ENCODE results near the genes RIPPLY1, RBM41 and FRMPD3.

GRCh38 chrX:104110197-104111023 is 1.9 kb upstream of the ZCCHC18 start:
- PRO-cap = no peak

DNA sequence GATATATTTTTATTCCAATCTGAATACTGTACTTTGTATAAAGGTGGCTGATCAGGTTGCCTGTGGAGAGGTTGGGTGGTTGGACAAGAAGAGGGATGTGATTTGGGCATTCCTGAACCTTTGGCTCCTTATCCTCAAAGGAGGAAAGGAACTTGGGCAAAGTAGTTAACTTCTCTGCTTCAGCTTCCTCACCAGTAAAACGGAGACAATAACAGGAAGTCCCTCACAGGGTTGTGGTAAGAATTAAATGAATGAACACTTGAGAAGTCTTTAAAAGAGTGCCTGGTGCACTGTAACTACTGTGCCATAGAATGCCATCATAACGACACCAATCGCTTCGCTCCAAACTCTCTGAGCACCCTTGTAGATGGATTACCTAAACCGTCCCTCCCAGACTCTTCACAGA is 10.5 kb downstream of the ZCCHC18 start:
- PRO-cap = no peak

- PRO-cap = no peak
Observed at GRCh38 chrX:104135565-104136207, 21.1 kb downstream of the SLC25A53 start.

GRCh38 chrX:104190524-104191674 is 24.6 kb downstream of the FAM199X start:
- PRO-cap = no peak

GRCh38 chrX:104684156-104684595 is 118.2 kb downstream of the IL1RAPL2 start:
- PRO-cap = no peak

DNA sequence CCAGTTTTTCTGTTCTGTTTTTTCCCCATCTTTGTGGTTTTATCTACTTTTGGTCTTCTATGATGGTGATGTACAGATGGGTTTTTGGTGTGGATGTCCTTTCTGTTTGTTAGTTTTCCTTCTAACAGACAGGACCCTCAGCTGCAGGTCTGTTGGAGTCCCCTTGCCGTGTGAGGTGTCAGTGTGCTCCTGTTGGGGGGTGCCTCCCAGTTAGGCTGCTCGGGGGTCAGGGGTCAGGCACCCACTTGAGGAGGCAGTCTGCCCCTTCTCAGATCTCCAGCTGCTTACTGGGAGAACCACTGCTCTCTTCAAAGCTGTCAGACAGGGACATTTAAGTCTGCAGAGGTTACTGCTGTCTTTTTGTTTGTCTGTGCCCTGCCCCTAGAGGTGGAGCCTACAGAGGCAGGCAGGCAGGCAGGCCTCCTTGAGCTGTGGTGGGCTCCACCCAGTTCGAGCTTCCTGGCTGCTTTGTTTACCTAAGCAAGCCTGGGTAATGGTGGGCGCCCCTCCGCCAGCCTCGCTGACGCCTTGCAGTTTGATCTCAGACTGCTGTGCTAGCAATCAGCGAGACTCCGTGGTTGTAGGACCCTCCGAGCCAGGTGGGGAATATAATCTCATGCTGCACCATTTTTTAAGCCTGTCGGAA is 310.9 kb downstream of the TEX13A start:
- PRO-cap = no peak

DNA sequence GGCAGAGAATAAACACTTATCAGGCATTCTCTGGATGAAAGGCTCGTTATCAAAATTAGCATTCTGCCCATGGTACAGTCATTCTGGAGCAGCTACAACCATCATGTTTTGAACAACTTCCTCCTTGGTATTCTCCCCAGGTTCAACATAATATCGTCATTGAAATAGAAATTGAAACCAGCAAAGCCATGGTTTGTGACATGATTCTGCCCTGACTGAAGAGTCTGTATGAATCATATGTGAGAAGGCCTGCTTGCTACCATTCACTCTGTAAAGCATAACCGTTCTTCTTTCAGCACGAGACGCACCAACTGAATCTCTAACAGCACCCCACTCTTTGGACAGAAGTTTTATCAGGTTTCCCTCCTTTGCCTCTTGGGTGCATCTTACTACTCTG is 127.5 kb upstream of the RADX start:
- PRO-cap = no peak

DNA sequence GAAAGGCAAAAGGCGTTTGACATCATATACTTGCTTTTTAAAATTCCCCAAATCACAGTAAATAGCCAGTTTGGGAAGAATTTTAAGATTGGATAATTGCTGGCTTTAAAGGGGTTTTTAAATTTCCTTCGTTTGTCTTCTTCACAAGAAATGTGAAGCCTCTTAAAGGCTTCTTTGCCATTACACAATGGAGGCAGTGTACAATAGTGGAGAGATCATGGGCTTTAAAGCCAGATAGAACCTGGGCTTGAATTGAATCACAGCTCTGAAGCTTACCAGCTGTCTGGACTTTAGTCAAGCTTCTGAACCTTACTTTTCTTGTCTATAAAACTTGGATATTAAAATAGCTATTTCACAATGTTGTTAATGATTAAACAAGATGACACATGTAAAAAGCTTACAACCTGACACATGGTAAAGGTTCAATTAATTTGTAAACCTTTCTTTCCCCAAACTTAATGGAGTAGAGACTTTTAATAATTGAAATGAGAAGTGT is 21.9 kb upstream of the TBC1D8B start:
- PRO-cap = no peak

DNA sequence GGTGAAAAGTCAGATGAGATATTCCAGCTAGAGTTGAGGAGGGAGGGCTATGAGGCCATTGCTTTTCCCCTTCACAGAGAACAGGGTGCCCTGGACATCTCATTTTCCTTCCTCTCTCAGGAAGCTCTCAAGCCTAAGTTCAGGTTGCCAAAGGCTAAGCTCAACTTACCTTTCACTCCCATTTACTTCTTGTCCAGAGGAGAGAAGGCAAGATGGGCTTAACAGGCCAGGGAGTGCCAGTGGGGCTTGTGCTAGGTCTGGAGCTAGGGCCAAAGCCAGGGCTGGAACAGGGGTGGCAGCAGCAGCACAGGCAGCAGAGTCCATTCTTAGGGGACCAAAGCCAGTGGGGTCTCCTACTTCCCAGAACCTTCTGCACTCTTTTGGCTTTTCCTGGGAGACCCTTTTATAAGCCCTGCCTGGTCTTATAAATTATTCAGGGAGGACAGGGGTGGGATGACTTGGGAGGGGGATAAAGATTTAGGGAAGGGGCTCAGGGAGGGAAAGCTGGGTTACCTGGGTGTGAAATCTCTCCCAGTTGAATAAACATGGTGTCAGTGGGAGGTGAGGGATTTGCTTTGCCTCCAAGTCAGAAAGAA is at the start of gene RIPPLY1:
RIPPLY1 (minus strand) TSS at position 378 of the 596 bp plus-strand sequence.
- PRO-cap = no peak

- PRO-cap = no peak
Observed at GRCh38 chrX:106998968-106999925, 765 bp downstream of the MORC4 start.

- PRO-cap = bidirectional peak, plus-strand start at chrX:107118686, minus-strand start at chrX:107118585; bidirectional peak, plus-strand start at chrX:107118913, minus-strand start at chrX:107118800
Observed at GRCh38 chrX:107117933-107119151, at the start of gene RBM41. TSS of gene RBM41 (minus strand) at chrX:107118822.

GRCh38 chrX:107448698-107449730 is at the start of gene FRMPD3:
TSS of gene FRMPD3 (plus strand) at chrX:107449652.
- PRO-cap = no peak

DNA sequence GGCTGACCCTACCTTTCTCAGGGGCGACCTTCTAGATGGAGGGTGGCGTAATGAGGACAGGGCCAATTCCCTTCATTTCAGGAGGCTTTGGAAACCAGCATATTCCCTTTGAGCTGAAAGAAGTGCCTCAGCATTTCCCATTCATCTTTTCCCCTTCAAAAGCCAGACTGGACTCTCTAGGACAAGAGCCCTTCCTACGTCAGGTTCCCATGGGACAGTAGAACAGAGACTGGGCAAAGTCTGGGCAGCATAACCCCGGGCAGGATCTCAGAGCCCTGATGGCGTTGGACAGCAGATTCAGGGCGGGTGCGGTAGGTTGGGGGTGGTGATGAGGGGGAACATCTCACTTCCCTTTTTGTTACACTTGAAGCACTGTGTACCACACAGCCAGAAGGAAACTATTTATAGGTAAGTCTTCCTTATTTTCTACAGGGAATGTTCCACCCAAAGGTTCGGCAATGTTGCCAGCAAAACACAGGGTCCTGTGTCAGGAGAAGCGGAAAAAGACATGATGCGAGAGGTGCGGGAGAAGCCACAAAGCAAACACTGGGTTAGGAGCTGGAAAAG is 54.3 kb downstream of the TSC22D3 start:
- PRO-cap = no peak

DNA sequence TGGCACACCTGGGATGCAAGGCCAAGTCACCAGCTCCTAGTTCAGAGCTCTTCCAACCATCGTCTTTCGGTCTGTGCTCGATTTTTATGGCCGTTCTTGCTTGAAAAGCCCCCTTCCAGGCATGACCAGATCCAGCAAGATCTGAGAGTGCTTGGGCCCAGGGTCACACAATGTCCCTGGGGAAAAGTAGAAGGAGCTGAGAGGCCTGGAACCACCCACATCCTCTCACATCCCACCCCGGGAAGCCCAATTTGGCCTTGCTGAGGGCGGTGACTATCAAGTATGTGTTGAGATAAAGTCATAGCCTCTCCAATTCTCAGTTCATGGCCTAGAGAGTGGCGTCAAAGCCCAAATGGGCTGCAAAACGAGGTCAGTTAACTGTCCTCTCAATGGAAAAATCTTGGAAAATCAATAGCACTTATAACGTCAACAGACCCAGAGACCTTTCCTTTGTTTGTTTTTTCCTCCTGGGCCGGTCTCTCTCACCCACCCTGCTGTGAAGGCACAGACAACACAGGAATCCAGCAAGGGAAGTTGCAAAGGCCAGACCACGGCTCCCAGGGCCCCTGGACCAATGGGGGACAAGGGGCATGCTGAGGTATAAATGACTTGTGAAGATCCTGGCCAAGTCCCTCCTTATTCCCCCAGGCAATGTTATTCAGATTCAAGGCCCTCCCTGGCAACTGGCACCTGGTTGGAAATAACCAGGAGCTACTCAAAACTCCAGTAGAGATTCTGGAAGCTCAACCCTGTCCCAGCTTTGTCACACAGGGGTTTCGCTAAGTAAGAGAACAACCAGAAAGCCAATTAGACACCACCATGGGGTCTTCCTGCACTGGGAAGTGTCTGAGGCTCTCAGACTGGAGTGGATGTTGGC is 38.7 kb downstream of the TSC22D3 start:
- PRO-cap = no peak

GRCh38 chrX:108090434-108090764 is 943 bp downstream of the PSMD10 start:
- PRO-cap = bidirectional peak, plus-strand start at chrX:108090694, minus-strand start at chrX:108090640

DNA sequence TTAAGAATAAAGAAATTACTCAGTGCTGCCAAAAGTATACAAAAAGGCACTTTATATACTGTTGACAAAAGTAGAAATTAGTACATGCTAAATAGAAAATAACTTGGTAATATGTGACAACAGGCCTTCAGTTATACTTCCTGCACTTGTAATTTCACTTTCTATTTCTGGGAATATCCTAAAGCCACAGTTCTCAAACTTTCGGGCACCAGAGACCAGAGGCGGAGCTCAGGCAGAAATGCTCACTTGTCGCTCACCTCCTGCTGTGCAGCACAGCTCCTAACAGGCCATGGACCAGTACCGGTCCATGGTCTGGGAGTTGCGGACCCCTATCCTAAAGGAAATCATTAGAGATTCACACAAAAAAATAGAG is 25.8 kb downstream of the ACSL4 start:
- PRO-cap = no peak

DNA sequence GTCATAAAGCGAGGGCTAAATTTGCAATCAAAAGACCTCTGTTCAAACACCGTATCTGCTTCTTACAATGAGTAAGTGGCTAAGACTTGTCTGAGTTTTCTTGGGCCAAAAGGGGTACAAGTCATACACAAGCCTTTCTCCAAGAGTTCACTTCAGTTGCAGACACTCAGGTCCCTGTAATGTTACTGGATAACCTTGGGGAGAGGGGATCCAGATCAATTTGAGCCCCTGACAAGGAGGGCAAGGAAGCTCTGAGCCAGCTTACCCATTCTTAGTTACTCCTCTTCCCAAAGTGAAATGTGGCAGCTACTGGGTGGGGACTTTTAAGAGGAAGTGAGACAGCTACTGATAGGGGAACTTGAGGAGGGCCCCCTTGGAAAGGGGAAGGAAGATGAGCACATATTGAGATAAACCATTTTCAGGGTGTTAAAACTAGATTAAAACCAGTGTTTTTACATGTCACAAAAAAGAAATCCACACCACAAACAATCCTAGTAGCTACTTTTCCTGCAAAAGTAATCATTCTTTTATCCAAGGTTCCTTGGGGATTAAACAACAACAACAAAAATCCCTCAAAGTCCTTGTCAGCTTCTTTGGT is 113.8 kb upstream of the TMEM164 start:
- PRO-cap = no peak

DNA sequence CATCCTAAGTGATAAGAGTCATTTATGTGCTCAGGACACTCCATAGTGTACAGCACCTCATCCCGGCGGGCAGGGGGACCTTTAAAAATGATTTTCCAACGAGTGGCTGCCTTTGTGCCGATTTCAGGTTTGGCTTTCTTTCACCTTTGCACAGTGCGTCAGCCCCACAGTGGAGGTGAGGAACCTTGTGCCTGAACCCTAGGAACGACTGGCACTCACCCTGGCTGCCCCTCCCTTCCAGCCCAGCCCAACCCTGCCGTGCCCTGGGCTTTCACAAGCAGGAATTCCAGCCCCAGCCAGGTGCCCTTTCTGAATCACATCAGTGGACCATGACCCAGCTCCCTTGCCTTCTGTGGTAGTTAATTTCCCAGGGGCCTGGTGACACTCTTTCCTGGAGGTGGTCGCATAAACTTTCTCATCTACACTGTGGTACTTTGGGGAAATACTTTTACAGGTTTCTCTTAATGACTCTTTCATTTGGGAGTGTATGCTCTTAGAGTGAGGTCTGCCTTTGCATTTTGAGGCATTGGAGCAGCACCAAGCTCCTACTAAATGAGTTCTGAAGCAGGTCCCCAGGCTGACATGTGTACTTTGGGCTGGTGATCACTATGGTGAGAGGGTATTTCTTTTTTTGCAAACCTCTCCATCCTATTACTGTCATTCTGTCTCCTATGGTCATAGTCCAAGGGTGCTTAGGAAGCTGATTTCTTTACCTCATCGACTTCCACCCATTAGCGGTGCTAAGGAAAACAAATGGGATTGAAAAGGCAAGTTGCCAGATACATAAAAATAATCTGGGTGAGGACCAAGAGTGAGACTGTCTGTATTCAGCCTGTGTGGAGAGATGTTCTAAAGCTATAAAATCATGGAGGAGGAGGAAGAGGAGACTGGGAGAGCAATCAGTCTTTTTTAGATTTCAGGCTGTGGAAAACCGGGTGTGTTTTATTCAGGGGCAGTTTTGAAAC is 1.6 kb downstream of the TMEM164 start:
- PRO-cap = no peak

GRCh38 chrX:110045891-110046529 is 43.1 kb downstream of the TMEM164 start:
- PRO-cap = no peak

DNA sequence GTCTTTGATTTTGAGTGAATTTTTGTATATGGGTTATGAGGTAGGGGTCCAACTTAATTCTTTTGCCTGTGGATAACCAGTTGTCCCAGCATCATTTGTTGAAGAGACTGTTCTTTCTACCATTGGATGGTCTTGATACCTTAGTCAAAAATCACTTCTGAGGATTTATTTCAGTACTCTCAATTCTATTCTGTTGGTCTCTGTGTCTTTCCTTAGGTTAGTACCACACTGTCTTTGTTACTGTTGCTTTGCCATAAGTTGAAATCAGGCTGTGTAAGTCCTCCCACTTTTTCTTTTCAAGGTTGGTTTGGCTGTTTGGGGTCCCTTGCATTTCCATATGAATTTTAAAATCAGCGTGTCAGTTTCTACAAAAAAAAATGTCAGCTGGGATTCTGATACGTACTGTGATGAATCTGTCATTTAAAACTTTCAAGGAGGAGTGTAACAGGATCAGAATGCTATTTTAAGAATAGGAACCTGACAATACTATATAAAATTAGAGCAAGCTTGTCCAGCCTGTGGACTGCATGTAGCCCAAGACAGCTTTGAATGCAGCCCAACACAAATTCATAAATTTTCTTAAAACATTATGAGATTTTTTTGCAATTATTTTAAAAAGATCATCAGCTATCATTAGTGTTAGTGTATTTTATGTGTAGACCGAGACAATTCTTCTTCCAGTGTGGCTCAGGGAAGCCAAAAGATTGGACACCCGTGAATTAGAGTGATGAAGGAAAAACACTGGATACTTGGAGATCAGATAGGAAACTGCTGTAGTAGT is 56.4 kb downstream of the TMEM164 start:
- PRO-cap = no peak